Epithelial cell of proximal tubule (primary cell): ENCODE measurements around the genes ZNF668, PYCARD, TP53TG3E and TP53TG3B.

DNA sequence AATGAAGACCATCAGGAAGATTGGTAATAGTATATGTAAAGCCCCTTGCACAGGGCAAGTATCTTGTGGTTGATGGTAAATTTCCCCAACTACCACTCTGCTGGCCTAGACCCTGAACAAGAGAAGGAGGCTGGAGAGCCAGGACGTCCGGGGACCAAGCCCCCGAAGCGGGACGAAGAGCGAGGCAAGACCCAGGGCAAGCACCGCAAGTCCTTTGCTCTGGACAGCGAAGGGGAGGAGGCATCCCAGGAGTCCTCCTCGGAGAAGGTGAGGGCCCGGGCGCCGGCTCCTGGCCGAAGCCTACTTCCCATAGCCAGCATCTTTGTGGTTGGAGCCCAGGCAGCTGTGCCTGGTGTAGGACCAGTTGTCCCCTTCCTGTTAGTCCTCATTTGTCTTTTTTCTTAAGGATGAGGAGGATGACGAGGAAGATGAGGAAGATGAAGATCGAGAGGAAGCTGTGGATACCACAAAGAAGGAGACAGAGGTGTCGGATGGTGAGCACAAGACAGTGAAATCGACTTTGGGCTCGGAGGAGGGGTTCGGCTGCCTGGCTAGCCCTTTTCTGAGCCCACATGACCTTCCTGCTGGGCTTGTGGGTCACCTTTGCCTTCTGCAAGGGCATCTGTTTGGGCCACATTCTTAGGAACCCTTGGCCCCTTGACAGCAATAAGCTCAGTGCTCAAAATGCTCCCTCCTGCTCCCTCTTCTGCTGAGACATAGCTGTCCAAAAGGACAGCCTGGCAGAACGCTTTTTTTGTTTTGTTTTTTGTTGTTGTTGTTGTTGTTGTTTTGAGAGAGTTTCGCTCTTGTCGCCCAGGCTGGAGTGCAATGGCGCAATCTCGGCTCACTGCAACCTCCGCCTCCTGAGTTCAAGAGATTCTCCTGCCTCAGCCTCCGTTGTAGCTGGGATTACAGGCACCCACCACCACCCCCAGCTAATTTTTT lies 11.9 kb downstream of the SETD1A start:
- RAMPAGE, long total RNA = no peak
- RRBS = no CpG with 5 or more reads among the region's 26 CpGs

DNA sequence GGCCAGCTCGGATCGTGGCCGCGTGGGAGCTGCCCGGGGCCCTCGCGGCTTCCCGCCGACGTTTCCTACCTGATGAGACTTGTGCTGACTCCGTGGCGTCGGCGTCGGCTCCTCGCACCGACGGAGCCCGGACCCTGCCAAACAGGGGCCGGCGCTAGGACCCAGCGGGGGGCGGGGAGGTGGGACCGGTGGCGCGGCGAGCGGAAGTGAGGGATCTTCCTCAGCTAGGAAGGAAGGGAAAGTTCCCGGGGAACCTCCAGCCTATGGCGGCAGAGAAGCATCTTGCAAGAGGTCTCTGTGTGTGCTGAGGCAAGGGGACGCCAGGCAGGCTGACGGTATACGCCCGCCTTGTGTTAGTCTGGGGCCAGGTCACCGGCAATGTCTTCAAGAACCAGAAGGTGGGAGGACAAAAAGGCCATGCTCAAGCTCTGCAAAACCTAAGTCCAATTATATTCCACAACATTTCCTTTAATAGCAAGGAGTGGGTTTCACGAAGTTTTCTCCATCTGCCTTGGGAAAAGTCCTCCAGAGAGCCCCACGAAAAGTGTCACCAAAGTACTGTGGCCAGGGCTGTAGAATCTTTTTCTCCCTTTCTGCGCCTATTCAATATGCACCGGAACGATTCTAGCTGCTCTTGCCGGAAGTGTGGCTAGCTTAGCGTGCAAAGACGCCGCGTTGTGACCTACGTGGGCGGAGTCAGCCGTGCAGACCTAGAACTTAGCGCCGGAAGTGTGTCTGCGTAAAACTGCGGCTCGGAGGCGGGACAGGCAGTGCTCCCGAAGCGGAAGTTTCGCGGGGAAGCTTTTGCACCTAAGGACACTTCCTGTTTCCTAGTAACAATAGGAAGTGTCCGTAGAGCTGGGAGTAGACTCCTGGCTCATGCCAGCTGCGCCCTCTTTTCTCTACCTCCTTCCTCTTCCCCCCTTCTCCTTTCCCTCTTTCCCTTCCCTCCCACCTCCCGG lies at the start of gene ZNF668:
TSS of gene ZNF668 (minus strand) at position 651 of the 962 bp plus-strand sequence.
- RAMPAGE, long total RNA = start-site peak on the minus strand centred at position 152 of the sequence, 60 bp wide, 13 and 5 reads in 2 replicates
- RRBS = 2% methylated on average over 35 of the region's 61 CpGs

DNA sequence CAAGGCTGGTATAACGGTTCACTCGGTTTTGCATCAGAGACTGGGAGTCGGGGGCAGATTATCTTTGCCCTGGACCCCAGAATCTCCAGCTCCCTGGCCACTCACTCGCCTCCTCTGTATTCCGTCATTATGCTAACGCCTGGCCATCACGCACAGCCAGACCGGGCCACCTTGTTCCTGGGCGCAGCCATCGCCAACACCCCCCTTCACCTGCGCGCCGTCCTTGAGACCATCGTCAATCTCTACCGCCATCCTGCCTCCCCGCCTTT lies 638 bp downstream of the VKORC1 start:
- RAMPAGE, long total RNA = no peak
- RRBS = no CpG with 5 or more reads among the region's 16 CpGs

- RAMPAGE, long total RNA = no peak
- RRBS = no CpG with 5 or more reads among the region's 4 CpGs
Observed at GRCh38 chr16:31118409-31118864, 973 bp downstream of the KAT8 start.

GRCh38 chr16:31129712-31130207 lies 5.8 kb downstream of the PRSS8 start:
- RAMPAGE, long total RNA = no peak
- RRBS = no CpG with 5 or more reads among the region's 17 CpGs

DNA sequence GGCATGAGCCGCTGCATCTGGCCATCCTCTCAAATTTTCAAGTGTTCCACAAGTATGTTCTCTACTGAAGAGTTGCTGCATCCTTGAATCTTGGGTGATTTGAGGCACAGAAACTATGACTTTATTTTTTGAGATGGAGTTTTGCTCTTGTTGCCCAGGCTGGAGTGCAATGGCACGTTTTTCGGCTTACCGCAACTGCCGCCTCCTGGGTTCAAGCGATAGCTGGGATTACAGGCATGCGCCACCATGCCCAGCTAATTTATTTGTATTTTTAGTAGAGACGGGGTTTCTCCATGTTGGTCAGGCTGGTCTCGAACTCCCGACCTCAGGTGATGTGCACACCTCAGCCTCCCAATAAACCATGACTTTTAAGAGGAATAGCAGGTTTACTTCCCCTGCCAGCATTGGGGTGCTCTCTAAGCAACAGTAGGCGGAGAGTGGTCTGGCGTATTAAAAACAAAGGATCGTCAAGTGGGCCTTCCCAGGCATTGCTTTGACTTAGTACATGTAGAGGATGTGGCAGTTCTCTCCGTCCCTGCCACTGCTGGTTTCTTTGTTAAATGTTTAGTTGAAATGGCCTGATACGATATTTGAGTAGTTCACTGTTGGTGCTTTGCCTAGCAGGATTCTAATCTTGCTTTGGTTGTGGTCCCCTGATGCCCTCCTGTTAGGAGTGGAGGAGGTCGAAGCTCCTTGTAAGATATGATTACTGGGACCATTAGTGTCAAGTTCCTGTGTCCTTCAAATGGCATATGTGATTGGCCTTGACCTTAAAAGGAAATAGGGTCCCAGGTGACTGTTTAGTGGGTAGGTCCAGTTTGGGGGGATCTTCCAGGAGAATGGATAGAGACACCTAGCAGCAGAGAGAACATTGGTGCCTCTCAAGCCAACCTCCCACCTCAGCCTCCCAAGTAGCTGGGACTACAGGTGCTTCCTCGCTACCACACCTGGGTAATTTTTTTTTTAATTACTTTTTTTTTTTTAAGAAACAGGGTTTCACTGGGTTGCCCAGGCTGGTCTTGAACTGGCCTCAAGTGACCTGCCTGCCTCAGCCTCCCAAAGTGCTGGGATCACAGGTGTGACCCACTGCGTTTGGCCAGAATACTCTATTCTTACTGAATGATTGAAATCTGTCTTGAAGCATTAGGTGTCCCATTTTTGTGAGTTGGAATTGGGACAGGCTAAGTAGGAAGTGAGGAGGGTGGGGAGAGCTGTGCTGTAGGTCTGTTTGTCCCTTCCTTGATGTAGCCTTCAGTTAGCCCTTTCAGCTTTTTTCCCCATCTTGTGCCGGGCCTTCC lies 9.3 kb downstream of the PYCARD start:
- RAMPAGE, long total RNA = no peak
- RRBS = no CpG with 5 or more reads among the region's 19 CpGs

GRCh38 chr16:31202015-31203059 lies at the start of gene PYCARD:
Gene PYCARD, minus strand, starts transcription at chr16:31202760.
- RAMPAGE, long total RNA = start-site peak on the minus strand at chr16:31202718-31202765, 650 and 59 reads in 2 replicates
- RRBS = 6% methylated on average over 24 of the region's 80 CpGs

GRCh38 chr16:31206610-31207087 lies 4.1 kb upstream of the PYCARD start:
- RAMPAGE, long total RNA = no peak
- RRBS = no CpG with 5 or more reads among the region's 6 CpGs

DNA sequence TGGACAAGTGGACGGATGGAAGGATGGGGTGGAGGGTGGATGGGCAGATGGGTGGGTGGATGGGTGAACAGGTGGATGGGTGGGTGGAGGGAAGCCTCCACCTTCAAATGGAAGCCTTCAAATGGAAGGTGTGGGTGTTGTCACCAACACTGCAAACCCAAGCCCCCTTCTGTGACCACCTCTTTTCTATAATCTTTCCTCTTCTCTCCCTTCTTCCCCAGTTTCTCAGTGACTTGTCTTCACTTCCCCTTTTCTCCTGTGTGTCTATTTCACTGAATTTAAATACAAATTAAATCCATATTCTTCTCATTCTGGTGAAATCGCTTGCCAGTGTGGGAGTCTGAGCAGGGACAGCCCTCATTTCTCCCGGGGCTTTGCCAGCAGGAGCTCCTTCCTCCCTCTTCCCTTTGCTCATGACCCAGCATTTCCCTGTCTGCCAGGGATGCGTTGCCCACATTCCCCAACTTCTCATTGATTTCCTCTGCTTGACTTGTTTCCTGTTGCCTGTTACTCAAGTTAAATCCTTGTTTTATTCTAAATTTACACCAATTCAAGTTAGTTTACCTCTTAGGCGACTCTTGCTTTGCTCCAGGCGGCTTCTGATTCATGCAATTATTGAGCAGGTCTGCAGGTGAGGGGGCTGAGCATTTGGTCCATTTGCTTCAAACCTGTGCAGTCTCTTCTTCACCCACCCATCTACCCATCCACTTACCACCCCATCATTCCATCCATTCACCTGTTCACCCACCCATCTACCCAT lies 6.3 kb upstream of the ITGAX start:
- RAMPAGE, long total RNA = no peak
- RRBS = no CpG with 5 or more reads among the region's 6 CpGs

DNA sequence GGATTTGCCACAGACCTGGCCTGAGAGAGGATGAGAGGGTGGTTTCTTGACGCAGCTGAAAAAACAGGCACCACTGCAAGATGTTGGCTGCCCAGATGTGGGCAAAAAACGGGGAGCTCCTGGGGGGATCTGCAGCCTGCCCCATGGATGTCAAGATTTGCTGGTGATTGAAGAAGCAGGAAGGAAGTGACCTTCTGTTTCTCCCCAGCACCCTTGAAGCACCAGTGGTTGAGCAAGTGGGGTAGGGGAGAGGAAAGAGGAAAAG lies 6.9 kb downstream of the ITGAD start:
- RAMPAGE, long total RNA = no peak
- RRBS = no CpG with 5 or more reads among the region's 2 CpGs

GRCh38 chr16:31472638-31473269 lies 802 bp downstream of the TGFB1I1 start:
- RAMPAGE, long total RNA = no peak
- RRBS = 21% methylated on average over 6 of the region's 24 CpGs

DNA sequence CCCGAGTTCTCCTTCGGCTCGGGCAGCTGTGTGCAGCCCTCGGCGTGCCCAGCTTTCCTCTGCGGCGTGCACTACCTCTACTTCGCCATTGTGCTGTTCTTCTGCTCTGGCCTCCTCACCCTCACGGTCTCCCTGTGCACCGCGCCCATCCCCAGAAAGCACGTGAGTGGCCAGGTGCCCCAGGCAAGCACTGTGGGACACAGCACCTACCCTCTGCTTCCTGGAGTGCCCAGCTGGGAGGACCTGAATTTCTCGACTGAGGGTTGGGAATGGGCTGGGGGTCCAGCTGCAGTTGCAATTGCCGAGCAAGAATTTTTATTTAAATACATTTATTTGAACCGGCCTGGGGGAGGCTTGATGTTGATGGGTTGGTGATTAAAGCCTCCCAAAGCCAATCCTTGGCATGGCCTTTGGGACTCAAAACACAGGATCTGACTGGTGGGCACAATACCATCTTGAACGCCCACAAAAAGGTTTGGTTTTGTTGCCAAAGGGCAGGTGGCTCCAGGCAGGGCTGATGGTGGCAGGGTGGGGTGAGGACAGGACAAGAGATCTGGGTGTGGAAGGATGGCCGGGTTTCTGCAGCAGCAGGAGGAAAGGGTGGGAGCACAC lies 6.4 kb downstream of the SLC5A2 start:
- RAMPAGE, long total RNA = no peak
- RRBS = no CpG with 5 or more reads among the region's 17 CpGs

- RAMPAGE, long total RNA = no peak
- RRBS = no CpG with 5 or more reads among the region's 8 CpGs
Observed at GRCh38 chr16:31491878-31492426, 9.0 kb downstream of the SLC5A2 start.

DNA sequence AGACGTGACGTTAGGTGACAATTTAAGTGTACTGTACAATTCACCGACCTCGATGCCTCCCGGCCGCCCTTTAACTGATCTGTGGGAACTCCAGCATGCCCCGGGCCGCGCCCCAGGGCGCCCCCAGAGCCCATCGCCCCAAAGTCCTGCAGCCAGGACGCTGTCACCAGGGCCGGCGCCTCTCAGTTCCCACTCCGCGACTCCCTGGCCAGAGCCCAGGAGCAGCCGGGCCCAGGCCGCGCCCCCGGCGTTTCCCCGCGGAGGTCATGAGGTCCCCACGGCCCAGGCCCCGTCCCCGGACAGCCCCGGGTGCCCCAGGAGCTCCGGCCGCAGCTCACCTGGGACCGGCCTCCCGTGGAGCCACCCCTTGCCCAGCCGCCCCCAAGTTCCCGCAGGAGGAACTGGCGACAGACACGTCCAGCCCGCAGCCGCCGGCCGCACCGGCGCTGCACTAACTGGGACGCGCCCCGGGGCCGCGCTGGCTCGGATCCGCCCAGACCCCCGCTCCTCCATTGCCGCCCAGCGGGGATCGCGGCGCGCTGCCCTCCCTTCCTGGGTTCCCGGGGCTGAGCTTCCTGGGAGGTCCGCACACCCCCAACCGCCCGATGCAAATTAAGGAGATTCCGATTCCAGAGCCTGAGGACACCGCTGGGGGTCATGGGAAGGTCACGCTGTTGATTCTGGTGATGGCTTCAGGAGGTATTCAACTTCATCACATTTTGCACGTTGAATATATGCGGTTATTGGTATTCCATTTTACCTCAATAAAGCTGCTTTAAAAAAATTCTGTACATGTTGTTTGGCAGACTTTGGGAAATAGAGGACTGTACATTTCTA lies 9.8 kb downstream of the AHSP start:
- RAMPAGE, long total RNA = no peak
- RRBS = 5% methylated on average over 37 of the region's 64 CpGs

DNA sequence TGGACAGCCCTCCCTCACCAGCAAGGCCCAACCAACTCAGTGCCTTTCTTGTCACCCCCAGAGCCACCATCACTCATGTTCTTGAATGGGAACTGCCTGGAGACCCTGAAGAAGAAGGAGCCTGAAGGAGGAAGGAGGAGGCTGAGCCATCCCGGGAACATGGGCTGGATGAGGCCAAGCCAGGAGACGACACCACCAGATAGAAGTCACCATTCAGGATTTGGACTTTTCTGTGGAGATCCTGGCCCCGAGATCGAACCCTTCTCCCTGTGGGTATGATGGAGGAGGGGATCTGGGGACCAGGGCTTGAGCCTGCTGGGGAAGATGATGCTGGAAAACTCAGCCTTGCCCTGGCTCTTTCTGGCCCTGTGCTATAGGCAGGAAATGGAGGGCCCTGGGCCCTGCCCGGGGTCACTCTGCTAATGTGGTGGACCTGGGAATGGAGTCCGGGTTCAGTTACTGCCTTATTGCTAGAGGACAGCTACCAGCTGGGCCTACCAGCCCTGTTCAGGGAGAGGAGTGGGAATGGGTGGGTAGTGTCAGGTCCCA lies 9.9 kb upstream of the KRBOX5 start:
- RAMPAGE, long total RNA = no peak
- RRBS = no CpG with 5 or more reads among the region's 6 CpGs

DNA sequence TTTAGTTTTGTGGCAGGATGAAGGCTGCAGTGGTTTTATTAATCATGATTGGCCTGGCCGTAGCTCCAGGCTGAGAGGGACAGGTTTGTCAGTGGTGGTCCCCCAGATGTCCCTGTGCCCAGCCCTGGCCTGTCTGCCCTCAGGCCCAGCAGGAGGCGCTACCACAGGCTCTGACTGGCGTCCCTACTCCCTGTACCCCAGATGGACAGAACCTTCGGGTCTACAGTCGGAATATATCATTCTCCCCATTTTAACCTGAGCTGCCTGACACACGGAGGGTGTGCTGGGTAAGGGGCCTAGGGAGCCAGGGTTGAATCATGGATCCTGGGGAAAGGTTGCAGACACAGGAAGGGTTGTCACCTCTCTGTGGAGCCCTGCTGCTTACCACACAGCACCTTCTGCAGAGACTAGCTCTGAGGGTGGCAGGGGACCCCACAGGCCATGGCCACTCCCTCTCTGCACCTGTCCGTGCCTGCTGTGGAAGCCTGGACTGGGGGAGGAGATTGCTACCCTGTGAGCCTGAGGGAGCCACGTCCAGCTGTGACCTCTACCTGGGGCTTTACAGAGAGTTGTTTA lies 1.7 kb upstream of the KRBOX5 start:
- RAMPAGE, long total RNA = no peak
- RRBS = no CpG with 5 or more reads among the region's 8 CpGs

DNA sequence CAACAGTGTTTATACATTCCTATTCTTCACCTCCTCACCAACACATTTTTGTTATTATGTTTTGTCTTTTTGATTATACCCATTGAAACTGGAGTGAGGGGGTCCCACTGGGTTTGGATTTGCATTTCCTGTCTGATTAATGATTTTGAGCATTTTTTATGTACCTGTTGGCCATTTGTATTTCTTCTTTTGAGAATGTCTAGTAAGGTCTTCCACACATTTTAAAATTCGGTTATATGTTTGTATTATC lies 21.9 kb downstream of the ZNF267 start:
- RAMPAGE, long total RNA = no peak
- RRBS = no CpG with 5 or more reads among the region's 1 CpG

- RAMPAGE, long total RNA = no peak
- RRBS = no CpG with 5 or more reads among the region's 38 CpGs
Observed at GRCh38 chr16:33303967-33304571, at the start of gene TP53TG3E. Gene TP53TG3E, plus strand, starts transcription at chr16:33304306.

- RAMPAGE, long total RNA = no peak
- RRBS = no CpG with 5 or more reads among the region's 30 CpGs
Observed at GRCh38 chr16:33360601-33361079, at the start of gene TP53TG3B. Gene TP53TG3B, plus strand, starts transcription at chr16:33360841.

- RAMPAGE, long total RNA = no peak
- RRBS = 29% methylated on average over 11 of the region's 28 CpGs
Observed at GRCh38 chr16:34162763-34163222, 703.4 kb downstream of the TP53TG3F start.